Subcutaneous adipose tissue (tissue), 3 donors: Measurements from ENCODE around the genes LSMEM1 and CAV1.

GRCh38 chr7:111226160-111226560 is 135.2 kb downstream of the LRRN3 start:
- PRO-cap, result no peak
- RAMPAGE, long total RNA, 3 experiments, result no peak in any of the 3 experiments

- PRO-cap, result no peak
- RAMPAGE, long total RNA, 3 experiments, result no peak in any of the 3 experiments
These were observed 123.1 kb downstream of the IMMP2L start for GRCh38 chr7:111439077-111439610.

DNA sequence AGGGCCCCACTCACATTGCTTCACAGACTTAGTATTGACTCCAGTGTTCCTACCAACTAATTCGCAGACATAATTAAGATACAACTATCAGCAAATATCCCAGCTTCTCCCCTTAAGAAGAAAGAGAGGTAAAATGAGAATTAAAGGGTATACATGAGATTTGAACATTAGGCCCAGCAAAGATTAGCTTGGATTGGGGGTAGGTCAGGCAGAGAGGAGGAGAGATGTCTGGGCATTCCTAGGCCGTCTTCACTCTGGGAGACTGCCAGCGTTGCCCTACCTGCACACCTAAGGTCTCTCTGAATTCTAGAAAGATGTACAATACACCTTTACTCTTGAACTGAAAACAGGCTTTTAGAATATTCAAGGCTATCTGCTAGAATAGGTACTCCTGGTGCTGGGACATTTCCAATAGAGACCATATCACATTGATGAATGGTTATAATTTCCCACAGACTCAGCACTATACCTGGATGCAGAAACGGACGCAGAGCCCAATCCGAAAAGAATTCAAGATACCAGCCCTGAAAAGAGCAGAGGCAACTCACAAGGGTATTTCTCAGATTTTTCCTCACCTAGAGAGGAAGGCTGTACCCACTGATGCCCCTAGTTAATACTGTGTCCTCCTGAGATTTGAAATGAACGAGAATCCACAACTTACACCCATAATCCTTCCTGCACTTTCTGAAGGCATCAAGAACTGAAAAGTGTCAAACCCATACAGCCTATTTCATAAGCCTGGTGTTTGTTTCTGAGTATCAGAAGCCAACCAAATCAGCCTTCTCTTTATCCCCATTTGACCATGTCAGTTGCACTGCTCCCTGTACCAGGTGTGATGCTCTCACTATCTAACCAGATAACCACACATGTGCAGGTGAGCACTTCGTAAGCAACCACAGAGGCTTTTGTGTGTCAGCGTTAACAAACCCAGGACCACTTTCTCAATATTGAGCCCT is 114.8 kb downstream of the DOCK4 start:
- PRO-cap, result no peak
- RAMPAGE, long total RNA, 3 experiments, result no peak in any of the 3 experiments

- PRO-cap, result no peak
- RAMPAGE, long total RNA, 3 experiments, result no peak in any of the 3 experiments
These were observed 100.7 kb upstream of the IFRD1 start for GRCh38 chr7:112349281-112350206.

DNA sequence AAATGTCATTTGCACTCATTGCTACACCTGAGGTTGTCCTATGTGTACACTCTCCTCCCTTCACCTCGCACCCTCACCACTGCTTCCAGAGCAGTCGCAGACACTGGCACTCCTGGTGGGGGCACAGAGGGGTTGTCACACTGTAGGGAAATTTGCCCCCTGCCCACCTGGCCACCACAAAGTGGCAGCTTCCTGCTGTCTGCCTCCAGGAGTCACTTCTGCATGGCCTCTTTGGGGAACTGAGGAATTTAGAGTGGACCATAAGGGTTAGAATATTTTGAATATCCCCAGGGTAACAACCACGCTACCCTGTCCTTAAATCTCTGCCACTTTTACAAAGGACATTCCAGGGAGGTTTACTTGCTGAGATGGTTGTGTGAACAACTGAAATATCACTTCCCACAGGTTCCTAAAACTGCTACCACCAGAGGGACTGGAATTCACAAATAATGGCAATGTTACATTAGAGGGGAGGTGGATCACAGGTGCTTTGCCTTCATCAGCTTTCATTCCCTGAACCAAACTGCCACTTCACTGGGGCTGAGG is 88.2 kb upstream of the IFRD1 start:
- PRO-cap, result no peak
- RAMPAGE, long total RNA, 3 experiments, result no peak in any of the 3 experiments

GRCh38 chr7:112480598-112481108 is at the start of gene LSMEM1:
Gene LSMEM1 (plus strand): TSS chr7:112480991.
- PRO-cap, result no peak
- RAMPAGE, long total RNA, 3 experiments, result no peak in any of the 3 experiments

- PRO-cap, result no peak
- RAMPAGE, long total RNA, 3 experiments, result no peak in any of the 3 experiments
These were observed 95.1 kb downstream of the LSMEM1 start for GRCh38 chr7:112575852-112576255.

DNA sequence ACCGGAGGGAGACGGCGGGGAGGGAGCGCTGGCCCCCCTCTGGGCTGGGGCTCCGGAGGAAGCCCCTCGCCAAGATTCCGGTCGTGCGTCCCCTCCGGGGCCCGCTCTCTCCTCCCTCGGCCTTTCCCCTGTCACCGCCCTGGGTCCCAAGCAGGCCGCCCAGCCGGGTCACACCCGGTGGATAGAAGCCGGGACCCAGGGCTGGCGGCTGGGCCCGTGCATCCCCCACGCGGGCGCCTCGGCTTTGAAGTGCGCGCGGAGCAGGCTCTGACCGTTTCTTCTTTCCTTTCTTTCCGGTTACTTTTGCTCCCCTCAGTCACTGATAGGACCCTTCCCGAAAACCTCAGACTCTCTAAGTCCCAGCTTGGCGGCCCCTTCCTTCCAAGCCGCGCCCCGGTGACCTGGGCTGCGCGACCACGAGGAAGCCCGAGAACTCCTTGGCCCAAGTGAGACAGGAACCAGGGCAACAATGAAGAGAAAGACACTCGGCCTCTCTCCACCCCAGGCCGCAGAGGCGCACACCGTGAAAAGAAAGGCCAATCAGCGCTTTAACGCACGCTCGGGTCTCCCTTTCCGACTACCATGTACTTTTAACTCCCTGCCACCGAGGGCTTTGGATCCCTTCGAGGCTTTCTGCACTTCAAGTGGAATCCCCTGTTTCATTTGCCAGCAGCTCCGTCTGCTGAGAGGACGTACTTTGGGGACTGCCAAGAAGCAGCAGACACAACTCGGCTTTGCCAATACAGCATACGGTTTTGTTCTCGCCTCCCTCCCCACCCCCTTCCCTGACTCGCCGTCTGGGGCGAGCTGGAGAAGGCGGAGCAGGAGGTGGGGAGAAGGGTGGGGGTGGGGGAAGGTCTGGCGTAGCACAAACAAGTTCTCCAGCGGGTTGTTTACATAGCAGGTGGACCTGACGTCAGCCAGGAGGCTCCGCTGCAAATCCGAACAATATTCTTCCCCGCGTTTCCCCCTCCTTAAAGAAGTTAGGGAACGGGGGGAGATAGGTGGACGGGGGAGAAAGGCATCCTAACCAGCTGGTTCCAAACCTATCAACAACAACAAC is 166.5 kb upstream of the PPP1R3A start:
- PRO-cap, result bidirectional peak, plus-strand start at position 834 of the sequence, minus-strand start at position 730 of the sequence
- RAMPAGE, long total RNA, 3 experiments, result no peak in any of the 3 experiments

- PRO-cap, result bidirectional peak, plus-strand start at chr7:114086282, minus-strand start at chr7:114086247; unidirectional peak, minus-strand start at chr7:114086408
- RAMPAGE, long total RNA, 3 experiments, result start-site peak on the plus strand in 2 of 3 experiments, at chr7:114085854-114086553 at its widest, 15 to 29 reads per replicate
These were observed 167.5 kb upstream of the PPP1R3A start for GRCh38 chr7:114086049-114087025.

DNA sequence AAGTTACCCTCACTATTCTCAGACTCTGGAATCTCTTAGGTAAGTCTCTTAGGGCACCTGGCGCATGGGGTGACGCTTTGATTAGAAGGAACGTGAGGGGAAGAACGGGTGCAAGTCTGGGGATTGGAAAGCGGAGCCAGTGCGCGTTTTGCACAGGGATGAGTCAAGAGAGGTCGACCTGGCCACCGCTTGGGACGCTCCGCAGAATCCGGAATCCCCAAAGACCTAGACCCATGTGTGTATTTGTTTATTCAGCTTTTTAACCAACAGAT is 168.9 kb upstream of the PPP1R3A start:
- PRO-cap, result no peak
- RAMPAGE, long total RNA, 3 experiments, result no peak in any of the 3 experiments

- PRO-cap, result no peak
- RAMPAGE, long total RNA, 3 experiments, result no peak in any of the 3 experiments
These were observed 39.5 kb downstream of the MDFIC start for GRCh38 chr7:114961232-114961929.

GRCh38 chr7:114996593-114997481 is 74.9 kb downstream of the MDFIC start:
- PRO-cap, result no peak
- RAMPAGE, long total RNA, 3 experiments, result no peak in any of the 3 experiments

DNA sequence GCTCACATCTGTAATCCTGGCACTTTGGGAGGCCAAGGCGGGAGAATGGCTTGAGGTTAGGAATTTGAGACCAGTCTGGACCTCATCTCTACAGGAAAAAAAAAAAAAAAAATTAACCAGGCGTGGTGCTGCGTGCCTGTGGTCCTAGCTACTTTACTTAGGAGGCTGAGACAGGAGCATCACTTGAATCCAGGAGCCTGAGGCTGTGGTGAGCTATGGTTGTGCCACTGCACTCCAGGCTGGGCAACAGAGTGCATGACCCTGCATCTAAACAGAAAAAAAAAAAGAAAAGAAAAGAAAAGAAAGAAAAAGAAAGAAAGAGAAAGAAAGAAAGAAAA is 75.6 kb downstream of the MDFIC start:
- PRO-cap, result no peak
- RAMPAGE, long total RNA, 3 experiments, result no peak in any of the 3 experiments

DNA sequence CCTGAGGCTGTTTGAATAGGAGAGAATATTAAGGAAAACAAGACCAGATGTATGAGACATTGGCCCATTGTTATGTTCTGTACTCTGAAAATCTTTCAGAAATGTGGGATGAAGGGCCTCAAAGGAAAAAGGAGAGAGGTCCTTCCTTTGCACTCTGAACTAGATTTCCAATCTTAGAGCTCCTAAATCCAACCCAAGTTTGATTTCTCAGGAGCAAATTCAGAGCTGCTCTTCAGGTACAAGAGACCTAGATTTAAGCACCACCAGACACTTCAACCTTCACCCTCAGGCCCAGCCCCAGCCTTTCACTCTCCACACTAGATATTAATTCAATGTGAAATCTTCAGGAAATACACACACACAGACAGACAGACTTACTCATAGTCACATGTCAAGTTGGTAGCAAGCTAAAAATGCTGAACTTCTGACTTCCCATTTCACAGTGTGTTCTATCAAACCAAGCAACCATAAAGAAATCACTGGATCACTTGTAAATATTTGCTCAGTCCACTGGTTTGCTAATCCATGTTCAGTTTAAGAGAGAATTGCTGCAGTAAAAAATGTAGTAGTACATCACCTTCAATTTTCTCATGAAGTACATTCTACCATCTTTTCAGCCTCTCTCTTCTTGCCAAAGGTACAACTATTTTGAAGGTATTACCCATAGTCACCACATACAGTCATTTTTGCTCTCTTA is 5.2 kb downstream of the TFEC start:
- PRO-cap, result bidirectional peak, plus-strand start at position 436 of the sequence, minus-strand start at position 326 of the sequence
- RAMPAGE, long total RNA, 3 experiments, result no peak in any of the 3 experiments

DNA sequence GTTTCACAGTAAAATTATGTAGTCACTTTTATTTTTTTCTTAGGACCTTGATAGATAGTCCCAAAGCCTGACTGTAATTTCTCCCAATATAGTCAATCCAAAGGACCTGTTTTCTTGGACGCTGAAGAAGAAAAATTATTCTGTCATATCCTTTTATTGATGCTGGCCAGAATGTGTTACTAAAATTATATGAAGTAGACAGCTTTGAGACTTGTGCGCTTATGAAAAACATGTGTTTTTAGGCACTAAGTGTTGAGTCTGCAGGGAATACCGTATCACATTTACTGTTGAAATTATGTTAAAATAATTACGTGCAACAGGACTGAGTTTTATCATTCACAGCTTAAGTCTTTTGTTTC is 17.9 kb downstream of the TES start:
- PRO-cap, result no peak
- RAMPAGE, long total RNA, 3 experiments, result no peak in any of the 3 experiments

- PRO-cap, result unidirectional peak, plus-strand start at chr7:116501681
- RAMPAGE, long total RNA, 3 experiments, result no peak in any of the 3 experiments
These were observed 1.9 kb downstream of the CAV2 start for GRCh38 chr7:116501302-116501905.

DNA sequence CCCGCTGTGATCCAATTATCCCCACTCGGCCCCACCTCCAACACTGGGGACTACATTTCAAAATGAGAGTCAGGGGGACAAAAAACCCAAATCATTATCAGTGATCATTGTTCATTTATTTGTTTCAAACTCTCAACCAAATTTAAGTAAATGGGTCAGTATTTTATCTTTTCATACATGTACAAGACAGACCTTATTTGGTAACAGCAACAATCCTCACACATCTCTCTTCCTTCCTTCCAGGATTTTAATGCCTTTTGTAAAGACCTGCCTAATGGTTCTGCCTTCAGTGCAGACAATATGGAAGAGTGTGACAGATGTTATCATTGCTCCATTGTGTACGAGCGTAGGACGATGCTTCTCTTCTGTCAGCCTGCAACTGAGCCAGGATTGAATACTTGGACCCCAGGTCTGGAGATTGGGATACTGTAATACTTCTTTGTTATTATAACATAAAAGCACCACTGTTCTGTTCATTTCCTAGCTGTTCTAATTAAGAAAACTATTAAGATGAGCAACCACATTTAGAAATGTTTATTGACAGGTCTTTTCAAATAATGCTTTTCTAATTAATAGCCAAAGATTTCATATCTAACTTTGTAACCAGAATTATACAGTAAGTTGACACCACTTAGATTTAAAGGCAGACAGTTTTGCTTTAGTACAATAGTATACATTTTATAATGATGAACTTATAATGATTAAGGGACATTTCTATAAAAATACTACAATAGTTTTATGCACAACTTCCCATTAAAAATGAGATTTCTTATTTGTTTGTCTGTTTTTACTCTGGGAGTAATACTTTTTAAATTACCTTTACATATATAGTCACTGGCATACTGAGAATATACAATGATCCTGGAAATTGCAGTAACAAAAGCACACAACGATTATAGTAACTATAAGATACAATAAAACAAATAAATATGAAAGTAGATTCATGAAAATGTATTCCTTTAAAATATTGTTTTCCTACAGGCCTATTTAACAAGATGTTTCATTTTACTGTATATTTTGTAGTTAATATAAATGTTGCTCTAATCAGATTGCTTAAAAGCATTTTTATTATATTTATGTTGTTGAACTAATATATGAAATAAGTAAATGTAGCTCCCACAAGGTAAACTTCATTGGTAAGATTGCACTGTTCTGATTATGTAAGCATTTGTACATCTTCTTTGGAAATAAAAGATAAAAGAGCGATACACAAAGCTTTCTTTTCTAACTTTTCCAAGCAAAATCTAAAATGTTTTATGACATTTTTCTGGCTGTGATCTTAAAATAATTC is 6.6 kb downstream of the CAV2 start:
- PRO-cap, result no peak
- RAMPAGE, long total RNA, 3 experiments, result no peak in any of the 3 experiments

DNA sequence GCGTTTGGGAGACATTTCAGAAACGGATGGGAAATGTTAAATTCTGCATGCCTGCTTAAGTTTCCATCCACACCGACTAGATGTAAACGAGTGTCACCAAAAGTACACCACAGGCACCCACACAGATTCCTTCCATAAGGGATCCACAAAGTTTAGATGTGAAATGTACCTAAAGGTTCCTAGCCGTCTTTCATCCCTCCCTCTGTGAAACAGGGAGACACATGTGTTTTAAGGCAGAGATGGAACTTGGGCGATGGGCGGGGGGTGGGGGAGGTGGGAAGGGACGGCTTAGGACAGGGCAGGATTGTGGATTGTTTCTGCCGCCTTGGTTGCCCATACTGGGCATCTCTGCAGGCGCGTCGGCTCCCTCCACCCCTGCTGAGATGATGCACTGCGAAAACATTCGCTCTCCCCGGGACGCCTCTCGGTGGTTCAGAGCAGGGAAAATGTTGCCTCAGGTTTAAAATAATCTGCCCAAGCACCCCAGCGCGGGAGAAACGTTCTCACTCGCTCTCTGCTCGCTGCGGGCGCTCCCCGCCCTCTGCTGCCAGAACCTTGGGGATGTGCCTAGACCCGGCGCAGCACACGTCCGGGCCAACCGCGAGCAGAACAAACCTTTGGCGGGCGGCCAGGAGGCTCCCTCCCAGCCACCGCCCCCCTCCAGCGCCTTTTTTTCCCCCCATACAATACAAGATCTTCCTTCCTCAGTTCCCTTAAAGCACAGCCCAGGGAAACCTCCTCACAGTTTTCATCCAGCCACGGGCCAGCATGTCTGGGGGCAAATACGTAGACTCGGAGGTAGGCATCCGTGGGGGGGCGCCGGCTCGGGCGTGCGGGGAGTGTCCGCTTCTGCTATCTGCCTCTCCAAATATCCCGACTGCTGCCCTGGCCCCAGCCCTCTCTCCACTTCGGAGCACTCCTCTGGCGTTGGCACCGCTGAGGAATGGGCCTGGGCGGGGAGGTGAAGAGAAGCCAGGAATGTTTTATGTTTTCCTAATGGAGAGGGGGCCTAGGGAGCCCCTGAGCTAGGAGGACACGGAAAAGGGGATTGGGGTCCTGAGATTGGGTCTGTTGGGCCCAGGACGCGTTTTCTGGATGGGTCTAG is at the start of gene CAV1:
CAV1 (plus strand) TSS at position 742 of the 1,105 bp plus-strand sequence.
- PRO-cap, result bidirectional peak, plus-strand start at position 744 of the sequence, minus-strand start at position 543 of the sequence; bidirectional peak, plus-strand start outside the sequence, minus-strand start at position 910 of the sequence
- RAMPAGE, long total RNA, 3 experiments, result start-site peak on the plus strand in 3 of 3 experiments, centred at position 751 of the sequence, 2,138 to 4,459 reads per replicate

GRCh38 chr7:116582866-116583493 is 58.1 kb downstream of the CAV1 start:
- PRO-cap, result bidirectional peak, plus-strand start at chr7:116583317, minus-strand start at chr7:116583091
- RAMPAGE, long total RNA, 3 experiments, result no peak in any of the 3 experiments

- PRO-cap, result unidirectional peak, plus-strand start at chr7:116629154
- RAMPAGE, long total RNA, 3 experiments, result no peak in any of the 3 experiments
These were observed 43.1 kb upstream of the MET start for GRCh38 chr7:116629001-116629284.